Gallbladder (tissue), 1 donor: Measurements from ENCODE around the gene RGS12.

DNA sequence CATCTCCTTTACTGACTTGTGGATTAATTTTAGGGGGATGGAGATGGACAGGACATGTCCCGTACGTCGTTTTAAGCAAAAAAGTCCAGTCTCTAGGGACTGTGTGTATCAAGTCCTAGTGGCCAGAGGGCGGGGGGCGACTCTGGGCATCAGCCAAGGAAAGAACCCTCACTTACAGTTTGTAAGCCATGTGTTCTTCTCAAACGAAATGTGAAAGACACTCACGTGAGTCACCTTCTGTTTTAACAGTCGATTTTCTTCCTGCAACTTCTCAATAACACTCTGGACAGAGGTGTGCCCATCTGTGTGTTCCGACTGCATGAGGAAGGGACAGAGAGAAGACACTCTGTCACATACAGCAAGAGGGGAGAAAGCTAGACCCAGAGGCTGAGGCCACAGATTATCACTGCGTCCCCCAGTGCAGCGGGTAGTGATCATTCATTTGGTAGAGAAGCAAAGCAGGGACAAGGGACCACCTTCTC lies 10.9 kb downstream of the TNIP2 start:
- PRO-cap, result no peak

GRCh38 chr4:2767739-2768262 lies 11.7 kb upstream of the TNIP2 start:
- PRO-cap, result no peak

DNA sequence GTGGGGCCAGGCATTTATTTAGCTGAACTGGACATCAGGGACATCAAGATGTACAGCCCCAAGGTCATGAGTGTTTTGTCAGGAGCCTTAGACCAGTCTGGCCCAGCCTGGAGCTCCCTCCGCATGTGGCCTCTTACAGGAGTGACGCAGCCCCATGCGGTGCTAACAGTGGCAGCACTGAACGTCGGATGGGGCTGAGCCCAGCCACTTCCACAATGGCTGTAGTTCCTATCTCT lies 2.1 kb upstream of the SH3BP2 start:
- PRO-cap, result no peak

DNA sequence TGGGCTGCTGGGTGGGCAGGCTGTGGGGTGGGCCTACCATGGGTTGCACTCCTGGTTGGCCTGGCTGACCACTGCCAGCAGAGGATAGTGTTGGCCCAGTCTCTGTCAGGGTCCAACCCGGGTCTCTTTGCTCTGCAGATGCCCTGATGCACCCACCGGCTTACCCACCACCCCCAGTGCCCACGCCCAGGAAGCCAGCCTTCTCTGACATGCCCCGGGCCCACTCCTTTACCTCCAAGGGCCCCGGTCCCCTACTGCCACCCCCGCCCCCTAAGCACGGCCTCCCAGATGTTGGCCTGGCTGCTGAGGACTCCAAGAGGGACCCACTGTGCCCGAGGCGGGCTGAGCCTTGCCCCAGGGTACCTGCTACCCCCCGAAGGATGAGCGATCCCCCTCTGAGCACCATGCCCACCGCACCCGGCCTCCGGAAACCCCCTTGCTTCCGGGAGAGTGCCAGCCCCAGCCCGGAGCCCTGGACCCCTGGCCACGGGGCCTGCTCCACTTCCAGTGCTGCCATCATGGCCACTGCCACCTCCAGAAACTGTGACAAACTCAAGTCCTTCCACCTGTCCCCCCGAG lies 14.2 kb upstream of the ADD1 start:
- PRO-cap, result no peak

- PRO-cap, result no peak
Observed at GRCh38 chr4:2933247-2933636, 1.4 kb downstream of the MFSD10 start.

- PRO-cap, result no peak
Observed at GRCh38 chr4:3040346-3040981, 34.0 kb upstream of the HTT start.

DNA sequence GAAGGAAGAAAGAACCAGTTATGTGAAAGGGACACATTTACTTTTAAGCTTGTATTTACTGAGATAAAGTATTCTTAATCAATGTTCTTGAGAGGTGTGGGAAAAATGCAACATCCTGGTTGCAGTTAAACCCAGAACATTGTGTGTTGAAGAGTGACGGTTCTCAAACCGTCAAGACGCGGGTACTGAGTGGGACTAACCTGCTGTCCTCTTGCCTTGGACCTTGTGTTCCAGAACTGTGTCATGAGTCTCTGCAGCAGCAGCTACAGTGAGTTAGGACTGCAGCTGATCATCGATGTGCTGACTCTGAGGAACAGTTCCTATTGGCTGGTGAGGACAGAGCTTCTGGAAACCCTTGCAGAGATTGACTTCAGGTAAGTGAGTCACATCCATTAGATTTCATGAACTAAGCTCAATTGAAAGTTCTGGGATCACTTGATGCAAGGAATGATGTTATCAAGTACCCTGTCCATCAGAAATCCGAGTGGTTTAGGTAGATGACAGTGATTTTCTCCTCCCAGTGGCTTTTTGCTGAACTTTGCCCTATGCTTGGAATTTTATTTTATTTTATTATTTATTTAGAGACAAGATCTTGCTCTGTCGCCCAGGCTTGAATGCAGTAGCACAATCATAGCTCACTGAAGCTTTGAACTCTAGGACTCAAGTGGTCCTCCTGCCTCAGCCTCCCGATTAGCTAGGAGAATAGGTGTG lies 59.8 kb downstream of the HTT start:
- PRO-cap, result no peak

GRCh38 chr4:3205995-3206492 lies 42.9 kb upstream of the MSANTD1 start:
- PRO-cap, result no peak

- PRO-cap, result no peak
Observed at GRCh38 chr4:3243310-3243912, 5.5 kb upstream of the MSANTD1 start.

- PRO-cap, result no peak
Observed at GRCh38 chr4:3251040-3251579, 2.2 kb downstream of the MSANTD1 start.

- PRO-cap, result no peak
Observed at GRCh38 chr4:3261417-3261892, 12.5 kb downstream of the MSANTD1 start.

- PRO-cap, result bidirectional peak, plus-strand start at chr4:3293058, minus-strand start at chr4:3292734; bidirectional peak, plus-strand start at chr4:3293347, minus-strand start at chr4:3293263
Observed at GRCh38 chr4:3292941-3293634, at the start of gene RGS12. TSS of gene RGS12 (plus strand) at chr4:3293021.

DNA sequence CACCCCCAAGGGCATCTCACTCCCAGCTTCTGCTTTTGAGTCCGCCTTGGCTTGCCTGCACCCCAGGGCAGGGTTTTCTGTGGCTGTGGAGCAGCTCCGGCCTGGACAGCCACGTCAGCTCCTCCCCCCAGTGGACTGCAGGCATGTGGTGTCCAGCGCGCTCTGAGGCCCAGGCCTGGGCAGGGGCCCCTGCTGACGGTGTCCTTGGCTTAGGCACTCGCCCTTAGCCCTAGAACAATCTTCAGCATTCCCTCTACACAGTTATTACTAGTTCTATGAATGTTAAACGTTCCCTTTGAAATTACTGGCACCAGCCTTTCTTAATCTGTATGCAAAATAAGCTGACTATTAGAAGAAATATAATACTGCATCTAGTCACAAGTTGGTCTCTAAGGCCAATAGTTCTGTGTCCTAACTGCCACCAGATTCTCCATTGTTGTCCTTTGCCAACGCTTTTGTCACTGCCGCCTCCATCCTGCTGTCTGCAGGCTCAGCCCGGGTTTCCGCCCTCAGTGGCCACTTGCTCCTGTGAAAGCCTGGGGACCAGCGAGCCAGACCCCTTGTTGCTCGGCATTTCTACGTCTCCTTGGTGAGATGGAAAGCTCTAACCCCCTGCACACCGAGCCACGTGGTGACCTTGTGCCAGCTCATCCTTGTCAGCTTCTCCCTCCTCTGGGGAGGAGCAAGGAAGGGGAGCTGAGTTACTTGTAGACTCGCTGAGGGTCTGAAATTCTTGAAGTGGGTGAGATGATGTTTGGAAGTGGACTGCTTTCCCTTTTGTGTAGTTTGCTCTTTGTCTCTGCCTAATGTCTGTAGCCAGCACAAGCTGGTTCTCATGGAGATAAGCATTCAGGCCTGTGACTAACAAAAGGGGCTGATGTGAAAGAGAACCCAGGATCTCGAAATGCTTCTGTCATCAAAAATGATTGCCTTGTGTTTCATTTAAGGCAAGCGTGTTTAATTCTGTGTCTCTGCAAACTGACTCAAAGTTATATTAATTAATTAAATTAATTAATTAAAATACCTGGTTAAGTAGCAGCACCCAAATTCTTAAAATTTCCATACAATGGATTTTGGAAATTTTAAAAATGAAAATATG lies 29.1 kb downstream of the RGS12 start:
- PRO-cap, result no peak

DNA sequence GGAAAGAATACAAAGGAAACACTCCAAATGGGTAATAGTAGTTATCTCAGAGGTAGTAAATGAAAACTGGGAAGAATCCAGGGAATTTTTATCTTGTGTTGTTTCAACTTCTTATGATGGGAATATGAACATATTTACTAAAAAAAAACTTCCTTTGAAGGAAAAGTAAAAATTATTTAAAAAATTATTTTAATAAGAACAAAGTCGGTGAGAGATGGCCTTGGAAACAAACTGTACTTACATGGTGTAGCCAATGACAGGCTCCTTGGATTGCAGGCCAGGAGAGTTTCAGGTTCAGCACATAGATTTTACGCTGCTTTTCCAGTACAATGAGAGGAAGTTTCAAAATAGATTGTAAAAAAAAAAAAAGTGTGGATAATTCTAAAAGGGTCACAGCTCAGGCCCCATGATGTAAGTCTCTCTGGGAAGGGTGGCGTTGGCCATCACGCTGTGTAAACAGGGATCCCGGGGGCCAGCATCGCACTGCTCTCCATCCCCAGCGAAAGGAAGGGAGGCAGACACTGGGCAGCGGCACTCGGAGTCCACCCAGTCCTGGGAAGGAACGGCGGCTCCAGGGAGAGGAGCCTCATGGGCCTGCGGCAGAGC lies 38.5 kb downstream of the RGS12 start:
- PRO-cap, result no peak

DNA sequence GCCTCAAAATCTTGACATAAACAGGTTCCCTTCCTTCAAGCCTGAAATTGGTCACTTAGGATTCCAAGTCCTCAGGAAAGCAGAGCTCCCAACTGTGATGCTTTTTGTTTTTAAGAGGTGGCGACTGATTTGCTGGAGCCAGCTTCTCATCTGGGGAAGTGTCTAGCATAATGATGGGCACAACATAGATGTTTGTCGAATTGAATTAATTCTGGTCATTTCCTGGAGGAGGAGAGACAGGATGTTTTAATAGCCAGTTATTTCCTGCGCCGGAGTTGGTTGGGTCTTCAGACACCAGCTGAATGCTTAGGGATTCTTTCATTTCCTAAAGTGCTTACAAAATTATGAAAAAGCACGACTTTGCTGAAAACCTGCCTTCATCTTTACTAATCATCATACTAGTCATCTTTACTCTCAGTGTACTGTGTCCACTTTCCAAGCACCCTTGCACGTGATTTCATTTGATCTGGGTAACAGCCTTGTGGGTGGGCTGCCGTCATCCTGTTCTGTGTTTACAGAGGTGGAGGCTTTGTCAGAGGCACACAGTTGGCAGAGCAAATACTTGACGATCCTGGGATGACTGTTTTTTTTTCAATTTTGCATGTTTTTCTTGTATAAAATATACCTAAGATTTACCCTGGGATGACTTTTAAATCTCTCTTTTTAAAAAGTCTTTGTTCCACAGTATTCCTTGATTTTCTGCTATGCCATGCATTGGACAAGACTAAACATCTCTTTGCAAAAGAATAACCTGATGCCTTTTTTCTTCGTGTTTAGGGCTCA lies 49.5 kb downstream of the RGS12 start:
- PRO-cap, result no peak

GRCh38 chr4:3384817-3385230 lies 56.9 kb upstream of the HGFAC start:
- PRO-cap, result bidirectional peak, plus-strand start at chr4:3385173, minus-strand start at chr4:3385086

GRCh38 chr4:3386549-3386971 lies 55.2 kb upstream of the HGFAC start:
- PRO-cap, result no peak

- PRO-cap, result no peak
Observed at GRCh38 chr4:3388598-3389241, 53.0 kb upstream of the HGFAC start.

DNA sequence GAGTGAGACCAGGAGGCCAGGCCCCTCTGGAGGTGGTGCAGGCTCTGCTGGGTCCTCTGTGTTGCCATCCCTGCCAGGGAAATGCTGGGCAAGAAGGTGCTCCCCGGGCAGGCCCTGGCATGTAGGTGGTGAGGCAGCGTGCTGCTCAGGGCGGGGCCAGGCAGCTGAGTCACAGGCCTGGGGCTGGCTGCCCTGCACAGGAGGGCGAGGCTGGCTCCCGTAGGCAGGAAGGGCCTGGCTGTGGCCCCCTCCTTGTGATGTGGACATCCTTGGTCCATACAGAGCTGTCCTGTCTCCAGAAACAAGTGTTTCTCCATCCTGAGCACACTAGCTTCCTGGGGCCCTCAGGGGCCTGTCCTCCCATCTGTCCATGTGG lies 4.8 kb upstream of the HGFAC start:
- PRO-cap, result no peak

DNA sequence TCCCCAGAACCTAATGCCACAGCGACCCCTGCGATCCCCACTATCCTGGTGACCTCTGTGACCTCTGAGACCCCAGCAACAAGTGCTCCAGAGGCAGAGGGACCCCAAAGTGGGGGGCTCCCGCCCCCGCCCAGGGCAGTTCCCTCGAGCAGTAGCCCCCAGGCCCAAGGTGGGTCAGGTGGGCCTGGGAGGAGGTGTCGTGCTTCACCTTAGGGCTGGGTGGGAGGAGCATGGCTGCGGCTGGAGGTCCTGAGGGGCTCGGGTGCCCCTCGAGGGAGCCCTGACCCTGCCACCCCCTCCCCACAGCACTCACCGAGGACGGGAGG lies 939 bp downstream of the HGFAC start:
- PRO-cap, result no peak